Bronchial lymph node (tissue), 1 donor: ENCODE measurements around the gene KTN1.

DNA sequence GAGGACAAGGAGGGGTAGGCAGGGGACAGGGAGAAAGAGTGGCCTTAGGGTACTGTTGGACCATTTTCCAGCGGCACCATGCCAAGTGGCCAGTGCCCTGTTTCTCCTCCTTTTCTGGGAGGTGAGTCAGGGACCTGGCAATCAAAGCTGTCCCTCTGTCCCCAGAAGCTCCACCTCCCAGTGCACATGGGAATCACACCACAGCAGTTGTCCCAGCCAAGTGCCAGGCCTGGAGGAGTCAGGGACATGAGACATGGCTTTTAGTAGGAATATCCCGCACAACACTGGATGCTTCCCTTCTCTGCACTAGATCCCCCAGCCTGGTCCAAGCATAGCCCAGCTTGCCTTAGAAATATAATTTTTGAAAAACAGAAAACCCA lies 117.9 kb downstream of the GCH1 start:
- PRO-cap, result no peak

DNA sequence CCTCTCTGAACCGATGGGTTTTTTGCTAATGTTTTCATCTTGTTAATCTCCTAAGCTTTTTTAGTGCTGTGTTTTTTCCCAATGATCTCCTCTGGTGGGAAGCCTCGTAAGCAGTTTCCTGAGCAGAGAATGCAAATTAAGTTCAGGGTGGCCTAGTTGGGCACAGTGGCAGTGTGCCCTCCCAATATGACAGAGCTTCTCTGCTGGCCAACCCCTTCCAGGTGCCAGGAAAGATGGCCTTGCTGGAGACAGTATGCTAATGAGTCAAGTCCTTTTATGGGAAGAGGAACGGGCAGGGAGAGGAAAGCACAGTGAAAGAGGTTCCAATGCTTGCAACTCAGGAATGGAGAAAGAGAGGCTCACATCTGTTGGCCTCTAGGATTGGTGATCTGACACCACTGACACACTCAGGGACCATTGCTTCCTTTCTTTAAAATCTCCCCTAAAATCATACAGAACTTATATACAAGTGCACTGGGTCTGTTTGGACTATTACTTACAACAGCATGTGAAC lies 115.7 kb downstream of the GCH1 start:
- PRO-cap, result no peak

DNA sequence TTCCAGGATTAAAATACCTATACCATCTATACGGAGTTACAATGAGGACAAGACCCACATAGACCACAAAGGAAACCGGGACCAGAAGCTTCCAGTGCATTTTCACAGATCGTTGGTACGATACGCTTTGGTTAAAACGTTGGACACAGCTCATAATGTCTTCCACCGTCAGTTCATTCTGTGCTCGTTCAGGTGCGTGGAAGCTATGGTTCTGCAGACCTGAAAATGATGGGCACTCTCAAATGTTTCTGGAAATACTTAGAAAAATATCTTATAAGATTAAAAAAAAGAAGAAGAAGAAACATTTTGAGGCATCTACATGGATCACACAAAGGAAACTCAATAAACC lies 59.8 kb downstream of the GCH1 start:
- PRO-cap, result no peak

- PRO-cap, result no peak
These were observed 58.1 kb downstream of the GCH1 start for GRCh38 chr14:54844487-54844893.

GRCh38 chr14:54881080-54881998 lies 21.3 kb downstream of the GCH1 start:
- PRO-cap, result no peak

DNA sequence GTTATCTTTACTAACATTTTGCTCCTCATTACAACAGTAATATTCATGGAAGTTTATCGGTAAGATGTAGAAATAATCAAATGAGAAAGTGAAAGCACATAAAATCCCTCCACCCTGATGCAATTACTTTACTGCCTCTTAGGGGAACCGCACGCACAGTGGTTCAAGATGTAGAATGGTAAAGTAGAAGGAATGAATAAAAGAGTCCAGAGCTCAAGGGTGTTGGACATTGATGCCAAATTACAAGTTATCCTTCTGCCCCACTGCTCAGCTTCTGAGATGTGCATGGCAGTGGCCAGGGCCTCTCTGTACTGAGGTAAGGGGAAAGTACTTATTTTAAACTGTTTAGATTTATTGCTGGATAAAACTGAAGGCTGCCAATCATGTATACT lies 20.6 kb downstream of the GCH1 start:
- PRO-cap, result no peak

DNA sequence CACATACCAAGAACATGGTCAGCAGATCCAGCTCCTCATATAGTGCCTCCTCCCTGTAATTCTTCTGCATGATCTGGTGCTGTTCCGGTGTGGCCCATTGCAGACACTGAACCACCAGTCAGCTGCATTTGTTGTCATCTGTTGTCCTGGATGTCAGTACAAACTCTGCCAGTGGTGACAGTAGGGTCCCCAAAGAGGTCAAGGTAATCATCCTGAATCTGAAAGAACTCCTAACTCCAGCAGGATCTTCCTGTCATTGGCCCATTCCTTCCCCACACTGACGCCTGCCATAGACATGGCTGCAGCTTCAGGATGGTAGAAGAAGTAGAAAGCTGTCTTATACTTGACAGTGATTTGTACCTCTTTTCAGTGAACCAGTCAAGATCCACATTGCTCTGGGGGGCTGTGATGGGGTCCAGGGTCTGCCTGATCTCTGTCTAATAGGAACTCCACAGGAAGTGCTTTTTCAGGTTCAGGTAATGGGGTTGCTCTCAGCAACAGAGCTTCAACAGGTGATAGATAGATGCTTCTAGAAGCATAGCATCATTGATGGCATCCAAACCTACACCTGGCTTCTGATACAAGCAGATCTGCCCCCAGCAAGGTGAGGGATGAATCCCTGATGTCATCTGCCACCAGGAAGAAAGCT lies 17.5 kb downstream of the GCH1 start:
- PRO-cap, result no peak

- PRO-cap, result no peak
These were observed 469 bp downstream of the WDHD1 start for GRCh38 chr14:55026342-55026917.

- PRO-cap, result bidirectional peak, plus-strand start at chr14:55098518, minus-strand start at chr14:55098428
These were observed 30.7 kb upstream of the LGALS3 start for GRCh38 chr14:55098244-55098788.

DNA sequence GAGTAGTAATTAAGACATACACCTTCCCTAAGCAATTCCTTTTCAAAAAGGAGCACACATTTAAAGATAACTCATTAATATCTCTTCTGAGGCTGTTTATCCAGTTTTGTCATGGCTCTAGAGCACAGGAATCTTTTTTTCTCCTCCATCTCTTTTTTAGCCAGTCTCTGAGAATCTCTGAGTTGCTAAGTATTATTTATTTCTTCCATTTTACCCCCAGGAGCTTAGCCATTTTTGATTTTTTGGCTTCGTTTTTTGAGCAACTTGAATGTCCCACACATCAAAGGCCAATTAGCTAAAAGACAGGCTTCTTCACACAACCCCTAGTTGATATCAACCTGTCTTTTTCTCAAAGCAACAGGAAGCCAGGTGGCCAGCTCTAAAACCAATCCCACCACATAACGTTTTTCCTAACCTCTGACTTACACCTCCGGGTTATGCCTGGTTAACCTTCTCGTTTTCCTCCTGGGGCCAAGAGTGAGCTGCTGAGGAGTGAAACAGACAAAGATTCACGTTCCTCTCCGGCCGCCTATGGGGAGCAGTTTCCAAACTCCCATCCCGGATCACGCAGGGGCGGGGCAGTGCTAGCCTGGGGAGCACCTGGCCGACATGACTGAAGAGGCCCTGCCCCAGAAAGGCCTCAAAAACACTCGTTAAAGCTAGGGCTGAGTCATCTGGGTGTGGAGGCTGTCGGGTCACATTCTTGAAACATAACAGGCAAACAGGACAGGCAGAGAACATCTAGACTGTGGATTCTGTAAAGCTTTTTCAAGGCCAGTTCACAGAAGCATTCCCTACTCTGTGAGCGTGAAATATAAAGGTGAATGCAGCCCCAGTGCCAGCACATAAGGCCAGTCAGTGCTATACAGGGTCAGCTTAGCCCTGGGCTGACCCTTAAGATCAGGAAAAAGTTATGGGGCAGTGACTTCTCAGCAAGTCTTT lies 26.1 kb upstream of the LGALS3 start:
- PRO-cap, result bidirectional peak, plus-strand start at position 474 of the sequence, minus-strand start at position 297 of the sequence; bidirectional peak, plus-strand start at position 670 of the sequence, minus-strand start at position 615 of the sequence

- PRO-cap, result no peak
These were observed 6.2 kb upstream of the LGALS3 start for GRCh38 chr14:55122506-55123598.

- PRO-cap, result no peak
These were observed 59.0 kb downstream of the FBXO34 start for GRCh38 chr14:55330211-55330556.

GRCh38 chr14:55346055-55346677 lies 65.5 kb downstream of the ATG14 start:
- PRO-cap, result no peak

DNA sequence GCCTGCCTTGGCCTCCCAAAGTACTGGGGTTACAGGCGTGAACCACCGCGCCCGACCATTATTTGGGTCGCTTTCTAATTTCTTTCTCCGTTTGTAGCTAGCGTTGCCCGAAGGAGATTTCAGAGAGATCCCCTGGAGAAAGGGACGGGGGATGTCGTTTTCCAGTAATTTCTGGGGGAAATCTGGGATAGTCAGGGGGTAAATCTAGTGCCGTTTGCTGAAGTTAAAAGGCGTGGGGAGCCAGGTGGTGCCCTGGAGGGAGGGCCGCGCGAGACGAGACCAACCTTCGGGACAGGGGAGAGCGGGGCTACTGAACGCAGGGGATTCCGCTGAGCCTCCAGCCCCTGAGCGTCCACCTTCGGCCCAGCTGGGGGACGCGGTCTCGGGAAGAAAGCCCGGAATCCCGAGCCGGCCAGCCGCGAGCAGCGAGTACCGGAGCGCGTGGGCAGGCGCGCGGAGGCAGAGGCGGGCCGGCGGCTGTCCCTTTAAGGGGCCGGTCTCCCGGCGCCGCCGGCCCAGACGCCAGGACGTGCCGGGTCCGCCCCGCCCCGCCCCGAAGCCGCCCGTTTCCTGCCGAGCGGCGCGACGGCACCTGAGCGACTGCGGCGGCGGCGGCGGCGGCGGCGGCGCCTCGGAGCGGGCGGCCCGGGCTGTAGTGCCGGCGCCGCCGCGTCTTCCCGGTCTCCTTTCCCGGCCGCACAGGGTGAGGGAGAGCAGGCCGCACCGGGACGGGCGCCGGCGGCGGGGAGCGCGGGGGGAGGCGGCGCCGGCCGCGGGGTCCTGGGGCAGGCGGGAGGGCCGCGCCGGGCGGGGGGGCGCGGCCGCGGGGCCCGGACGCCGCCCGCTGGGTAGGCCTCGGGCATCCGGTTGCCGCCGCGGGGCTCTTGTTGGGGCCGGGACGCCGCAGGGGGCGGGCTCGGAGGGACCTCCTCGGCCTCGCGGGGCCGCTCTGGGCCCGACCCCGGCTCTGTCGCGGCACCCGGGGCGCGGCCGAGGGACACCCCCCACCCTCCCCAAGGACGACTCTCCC lies at the start of gene KTN1:
Gene KTN1, plus strand, starts transcription at position 556 of the 1,030 bp plus-strand sequence.
- PRO-cap, result bidirectional peak, plus-strand start at position 226 of the sequence, minus-strand start at position 173 of the sequence; bidirectional peak, plus-strand start at position 595 of the sequence, minus-strand start at position 459 of the sequence; unidirectional peak, plus-strand start at position 887 of the sequence

- PRO-cap, result no peak
These were observed 54.3 kb downstream of the KTN1 start for GRCh38 chr14:55634199-55634855.

GRCh38 chr14:55646879-55647256 lies 66.9 kb downstream of the KTN1 start:
- PRO-cap, result no peak

DNA sequence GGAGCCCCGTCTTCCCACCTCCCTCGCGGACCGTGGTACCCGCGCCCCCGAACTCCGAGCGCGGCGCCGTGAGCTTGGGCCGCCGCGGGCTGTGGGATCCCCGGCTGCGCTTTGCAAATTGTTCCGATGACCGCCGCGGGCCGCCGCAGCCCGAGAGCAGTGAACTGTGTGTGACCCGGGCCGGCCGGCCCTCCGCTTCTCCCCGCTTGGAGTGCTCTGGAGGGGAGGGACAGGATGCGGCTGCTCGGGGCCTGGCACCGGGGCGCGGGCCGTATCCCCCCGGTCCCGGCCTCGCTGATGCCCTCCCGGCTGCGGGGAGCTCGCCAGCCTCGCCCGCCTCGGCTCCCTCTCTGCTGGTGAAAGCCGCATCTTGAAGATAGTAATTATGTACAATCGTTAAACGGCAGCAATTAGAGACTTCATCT lies 977 bp downstream of the PELI2 start:
- PRO-cap, result bidirectional peak, plus-strand start at position 209 of the sequence, minus-strand start at position 166 of the sequence; bidirectional peak, plus-strand start outside the sequence, minus-strand start at position 352 of the sequence

- PRO-cap, result no peak
These were observed 101.8 kb downstream of the PELI2 start for GRCh38 chr14:56219761-56220755.

DNA sequence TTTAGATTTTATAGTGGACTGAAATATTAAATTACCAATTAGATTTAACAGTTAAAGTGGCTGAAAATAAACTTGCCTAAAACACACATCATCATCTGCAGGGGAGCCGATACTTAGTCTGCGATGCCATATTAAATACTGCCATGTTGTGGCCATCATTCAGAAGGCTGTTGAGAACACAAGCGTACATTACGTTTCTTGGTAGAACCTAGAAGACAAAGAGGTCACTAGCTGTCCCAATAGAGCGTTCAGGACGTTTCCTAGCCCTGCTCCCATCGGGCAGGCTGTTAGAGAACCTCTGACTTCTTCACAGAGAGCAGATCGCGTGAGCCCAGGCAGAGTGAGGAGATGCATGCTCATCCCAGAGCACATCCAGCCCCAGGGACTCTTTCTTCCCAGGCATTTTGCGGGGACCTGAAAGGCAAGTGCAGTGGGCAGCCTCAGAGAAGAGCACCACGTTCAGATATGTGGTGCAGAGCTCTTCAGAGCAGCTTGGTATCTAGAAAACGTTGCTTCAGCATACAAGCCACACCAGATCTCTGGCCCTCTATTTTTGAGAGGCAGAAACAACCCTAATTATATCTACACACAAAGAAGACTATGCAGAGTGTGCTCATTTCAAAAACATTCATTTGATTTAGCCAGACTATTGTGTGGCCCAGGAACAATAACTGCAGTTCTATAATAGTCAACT lies 153.4 kb downstream of the PELI2 start:
- PRO-cap, result no peak

GRCh38 chr14:56812015-56812914 lies 2.0 kb upstream of the OTX2 start:
- PRO-cap, result no peak